Thyroid gland (tissue), 7 donors: Measurements from ENCODE around the genes ABRACL, GJE1, HIVEP2, AIG1 and PHACTR2.

DNA sequence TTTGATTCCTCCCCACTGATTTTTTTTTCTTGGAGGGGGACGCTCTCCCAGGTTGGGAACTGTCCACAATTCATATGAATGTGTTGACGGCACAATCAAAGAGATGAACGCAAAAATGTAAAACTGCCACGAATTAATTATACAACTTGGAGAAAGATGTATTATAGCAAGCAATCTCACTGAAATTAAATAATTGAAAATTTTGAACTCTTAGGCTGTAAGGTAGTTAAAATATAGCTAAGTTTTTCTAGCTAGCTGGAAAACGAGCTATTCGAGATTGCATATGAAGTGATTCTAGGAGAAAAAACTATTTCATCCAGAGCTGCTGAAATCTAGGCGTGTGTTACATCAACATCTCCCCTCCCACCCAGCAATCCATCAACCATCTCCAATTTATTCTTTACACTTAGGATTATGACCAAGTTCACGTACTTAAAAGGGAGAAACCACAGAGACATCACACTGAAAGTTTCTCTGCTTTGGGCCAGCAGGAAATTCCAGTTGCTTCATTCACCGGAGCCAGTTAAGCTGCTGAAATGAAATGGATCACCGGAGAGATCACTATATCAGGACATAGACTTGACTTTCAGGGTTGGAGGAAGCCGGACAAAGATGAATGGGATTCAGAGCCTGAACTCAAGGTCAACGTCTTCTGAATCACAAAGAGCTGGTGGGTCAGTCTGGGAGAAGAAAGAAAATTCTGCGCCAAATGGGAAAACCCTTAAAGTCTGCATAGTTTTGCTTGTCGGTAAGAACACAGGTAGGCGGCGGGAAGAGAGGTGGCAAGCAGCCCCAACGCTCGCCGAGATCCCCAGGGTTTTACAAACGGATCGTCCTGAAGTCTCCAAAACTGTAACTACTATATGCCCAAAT lies 82.1 kb upstream of the CCDC28A start:
- PRO-cap, 2 experiments: peak in 1 of 2 experiments; most common plus-strand start position 751 of the sequence (in 1)
- RAMPAGE, long total RNA, 5 experiments: no peak in any of the 5 experiments

DNA sequence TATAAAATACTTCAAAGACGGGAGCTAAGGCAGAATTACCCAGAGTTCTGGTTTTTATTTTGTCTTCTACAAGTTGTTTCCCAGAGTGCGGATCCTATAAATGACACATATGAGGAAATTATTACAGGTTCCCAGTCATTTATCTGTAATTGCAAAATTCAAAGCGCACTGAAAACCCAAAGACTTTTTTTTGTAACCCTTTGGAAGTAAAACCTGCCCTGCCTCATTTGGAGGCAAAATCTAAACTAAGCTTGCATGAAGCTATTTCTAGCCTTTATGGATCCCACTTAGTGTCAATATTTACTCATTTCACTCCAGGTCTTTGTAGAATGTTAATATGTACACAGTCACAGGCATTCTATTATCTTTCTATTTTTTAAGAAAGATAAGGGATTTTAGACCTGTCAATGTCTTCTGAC lies 988 bp upstream of the REPS1 start:
- PRO-cap, 2 experiments: no peak in any of the 2 experiments
- RAMPAGE, long total RNA, 5 experiments: no peak in any of the 5 experiments

DNA sequence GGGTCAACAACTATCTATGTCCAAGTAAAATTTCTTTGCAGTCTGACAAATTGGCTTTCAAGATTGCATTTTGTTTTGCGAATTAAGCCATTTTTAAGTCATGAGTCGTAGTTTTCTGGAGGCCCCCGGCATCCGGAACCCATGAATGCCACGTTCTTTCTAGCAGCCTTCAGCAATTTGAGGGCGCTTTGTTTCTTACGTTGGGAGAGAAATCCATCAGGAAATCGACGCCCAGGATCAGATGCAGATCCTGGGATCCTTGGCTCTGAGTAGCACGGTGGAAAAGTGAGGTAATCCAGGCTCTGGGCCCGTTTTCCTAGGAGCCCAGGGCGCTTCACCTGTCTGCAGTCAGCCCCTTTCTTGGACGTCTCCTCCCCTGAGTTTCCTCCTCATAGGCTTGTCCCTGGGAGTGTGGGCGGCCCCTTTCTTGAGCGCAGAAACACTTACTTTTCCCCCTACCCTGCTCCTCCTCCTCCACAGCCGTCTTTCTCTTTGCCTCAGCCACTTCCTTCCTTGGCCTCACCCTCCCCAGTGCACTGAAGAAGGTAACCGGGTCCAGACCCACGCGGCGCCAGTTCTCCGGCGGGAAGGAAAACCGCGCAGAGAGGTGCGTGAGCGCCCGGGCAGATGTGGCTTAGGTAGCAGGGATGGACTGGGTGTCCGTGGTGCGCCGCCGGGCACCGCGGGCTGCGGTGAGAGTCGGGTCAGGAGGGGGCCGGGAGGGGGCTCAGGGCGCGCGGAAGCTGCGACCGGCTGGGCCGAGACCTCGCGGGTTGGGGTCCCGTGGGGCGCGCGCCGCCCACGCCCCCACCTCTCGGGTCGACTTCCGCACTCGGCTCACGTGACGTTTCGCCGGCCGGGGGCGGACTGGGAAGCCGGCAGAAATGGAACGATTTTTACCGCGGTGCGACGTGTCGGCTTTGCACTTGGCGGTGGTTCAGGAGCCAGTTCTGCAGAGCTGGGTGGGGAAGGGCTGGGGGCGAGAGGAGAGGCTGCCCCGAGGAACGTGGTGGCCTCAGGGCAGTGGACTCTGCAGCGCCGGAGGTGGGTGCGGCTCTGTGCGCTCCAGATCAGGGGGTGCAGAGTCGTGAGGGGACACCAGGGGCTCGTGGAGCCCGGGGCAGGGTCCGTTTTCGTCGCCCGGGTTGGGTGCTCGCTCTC lies at the start of gene ABRACL:
ABRACL (plus strand) TSS at position 477 of the 1,161 bp plus-strand sequence.
- PRO-cap, 2 experiments: peak in 2 of 2 experiments; most common plus-strand start position 477 of the sequence (in 2); most common minus-strand start position 366 of the sequence (in 2)
- RAMPAGE, long total RNA, 5 experiments: start-site peak on the plus strand in 5 of 5 experiments, centred at positions 483 to 519 of the sequence, 11 to 1,359 reads per replicate

DNA sequence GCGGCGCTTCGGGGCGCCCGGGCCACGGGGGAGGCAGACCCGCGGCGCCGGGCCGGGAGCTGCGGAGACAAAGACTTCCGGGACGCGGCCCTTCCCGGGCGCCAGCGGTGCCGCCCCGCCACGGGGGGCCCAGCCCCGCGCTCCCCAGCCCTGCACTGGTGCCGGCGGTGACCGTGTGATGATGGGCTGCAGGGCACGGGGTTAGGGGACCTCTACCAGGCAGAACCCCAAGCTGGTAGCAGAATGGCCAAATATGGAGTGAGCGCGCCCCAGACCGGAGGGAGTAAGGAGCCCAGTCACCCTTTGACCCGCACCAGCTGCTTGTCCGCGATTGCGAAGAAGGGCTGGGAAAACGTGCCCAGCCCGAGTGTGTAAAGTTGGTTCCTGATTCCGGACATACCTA lies 886 bp downstream of the ABRACL start:
- PRO-cap, 2 experiments: peak in 1 of 2 experiments; most common plus-strand start position 366 of the sequence (in 1); most common minus-strand start position 285 of the sequence (in 1)
- RAMPAGE, long total RNA, 5 experiments: no peak in any of the 5 experiments

DNA sequence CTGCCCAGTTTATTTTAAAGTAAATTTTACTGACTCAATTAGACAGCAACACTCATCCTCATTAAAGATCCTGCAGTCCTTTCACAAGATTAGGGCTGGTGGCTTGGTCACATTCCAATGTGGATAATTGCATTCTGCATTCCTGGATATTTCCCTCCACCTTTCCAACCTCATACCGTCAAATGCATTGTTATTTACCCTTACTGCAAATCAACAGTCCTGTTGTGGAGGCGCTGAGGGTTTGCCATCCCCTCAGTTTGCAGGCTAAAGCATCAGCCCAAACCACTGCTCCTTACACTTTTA lies 5.4 kb downstream of the CITED2 start:
- PRO-cap, 2 experiments: no peak in any of the 2 experiments
- RAMPAGE, long total RNA, 5 experiments: no peak in any of the 5 experiments

DNA sequence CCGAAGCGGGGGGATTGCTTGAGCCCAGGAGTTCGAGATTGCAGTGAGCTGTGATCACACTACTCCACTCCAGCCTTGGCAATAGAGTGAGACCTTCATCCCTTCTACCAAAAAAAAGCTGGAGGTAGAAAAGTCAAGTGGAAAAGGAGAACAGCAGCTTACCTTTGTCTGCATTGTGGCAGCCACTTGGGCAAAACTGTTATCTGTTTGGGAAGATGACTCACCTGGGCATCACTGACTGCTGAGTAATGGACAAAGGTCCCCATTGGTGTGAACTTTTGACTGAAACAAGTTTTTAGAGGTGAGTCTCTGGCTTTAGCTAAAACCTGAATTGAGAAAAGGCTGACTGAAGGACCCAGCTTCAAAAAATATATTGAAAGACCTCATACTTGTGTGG lies 4.3 kb upstream of the CITED2 start:
- PRO-cap, 2 experiments: no peak in any of the 2 experiments
- RAMPAGE, long total RNA, 5 experiments: no peak in any of the 5 experiments

GRCh38 chr6:139472327-139473042 lies 98.0 kb upstream of the CITED2 start:
- PRO-cap, 2 experiments: peak in 1 of 2 experiments; most common plus-strand start chr6:139472843 (in 1)
- RAMPAGE, long total RNA, 5 experiments: no peak in any of the 5 experiments

- PRO-cap, 2 experiments: no peak in any of the 2 experiments
- RAMPAGE, long total RNA, 5 experiments: no peak in any of the 5 experiments
Measured at GRCh38 chr6:140314622-140315039, 940.2 kb upstream of the CITED2 start.

DNA sequence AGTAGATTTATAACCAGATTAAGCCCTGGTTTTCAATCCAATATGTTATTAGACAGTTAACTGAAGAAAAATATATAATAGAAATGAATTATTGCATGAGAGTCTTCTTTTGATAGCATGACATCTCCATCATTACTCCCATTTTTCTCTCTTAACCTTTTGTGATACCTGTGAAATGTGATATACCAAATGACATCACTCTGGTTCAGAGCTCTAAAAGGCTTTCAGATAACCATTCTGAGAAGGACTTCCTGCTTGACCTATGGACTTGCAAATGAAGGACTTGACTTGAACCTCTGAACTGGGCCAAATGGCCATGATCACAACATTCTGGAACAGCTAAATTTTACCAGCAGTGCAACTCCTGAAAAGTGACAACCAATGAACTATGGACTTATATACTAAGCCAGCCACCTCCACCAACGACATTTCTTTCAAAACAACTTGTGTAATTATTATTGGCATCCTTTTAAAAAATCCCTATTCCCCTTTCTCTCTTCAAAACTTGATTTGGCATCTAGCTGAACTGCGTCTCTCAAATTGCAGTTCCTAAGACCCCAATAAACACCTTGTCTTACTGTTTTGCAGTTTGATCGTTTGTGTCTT lies 1085.8 kb upstream of the CITED2 start:
- PRO-cap, 2 experiments: no peak in any of the 2 experiments
- RAMPAGE, long total RNA, 5 experiments: no peak in any of the 5 experiments

DNA sequence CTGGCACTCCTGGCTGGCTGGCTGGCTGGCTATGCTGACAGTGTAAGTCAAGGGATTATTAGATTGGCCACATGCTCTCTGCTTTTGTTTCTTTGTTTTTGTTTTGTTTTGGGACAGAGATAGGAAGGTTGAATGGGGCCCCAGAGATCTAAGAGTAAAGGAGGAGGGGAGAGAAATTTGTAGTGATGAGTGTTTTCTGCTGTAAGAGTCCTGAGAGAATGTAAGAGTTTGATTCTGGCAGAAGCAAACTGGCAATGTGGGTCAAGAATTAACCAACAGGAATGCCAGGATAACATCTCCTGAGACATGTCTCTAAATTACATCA lies at the start of gene GJE1:
GJE1 (plus strand) TSS at position 73 of the 325 bp plus-strand sequence.
- PRO-cap, 2 experiments: no peak in any of the 2 experiments
- RAMPAGE, long total RNA, 5 experiments: no peak in any of the 5 experiments

DNA sequence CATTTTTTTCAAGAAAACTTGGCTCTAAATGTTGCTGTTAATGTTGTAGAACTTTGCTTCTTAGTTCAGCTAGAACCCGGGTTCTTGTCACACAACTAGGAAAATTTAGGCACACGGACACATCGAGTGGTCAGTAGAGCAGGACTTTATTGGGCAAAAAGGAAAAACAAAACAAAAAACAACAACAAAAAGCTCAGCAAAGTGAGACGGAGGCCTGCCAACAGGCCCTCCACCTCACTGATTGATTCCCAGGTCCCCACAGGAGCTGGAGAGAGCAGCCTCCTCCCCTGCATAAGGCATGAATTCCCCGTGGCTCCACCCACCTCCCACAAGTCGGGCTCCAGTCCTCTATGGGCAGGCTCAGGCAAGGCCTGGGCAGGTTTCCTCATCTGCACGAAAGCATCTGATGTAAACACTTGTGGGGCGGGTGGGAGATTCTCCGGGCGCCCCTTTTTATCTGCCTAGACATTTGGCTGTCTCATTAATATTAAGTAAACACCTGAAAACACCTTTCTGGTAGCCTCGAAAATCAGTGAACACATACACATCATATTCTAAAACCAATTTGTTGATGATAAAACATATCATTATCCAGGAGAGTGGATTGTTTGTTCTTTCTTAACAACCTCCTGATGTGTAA lies 75.4 kb downstream of the ADGRG6 start:
- PRO-cap, 2 experiments: no peak in any of the 2 experiments
- RAMPAGE, long total RNA, 5 experiments: no peak in any of the 5 experiments

GRCh38 chr6:142696002-142696769 lies 248.8 kb downstream of the HIVEP2 start:
- PRO-cap, 2 experiments: no peak in any of the 2 experiments
- RAMPAGE, long total RNA, 5 experiments: no peak in any of the 5 experiments

DNA sequence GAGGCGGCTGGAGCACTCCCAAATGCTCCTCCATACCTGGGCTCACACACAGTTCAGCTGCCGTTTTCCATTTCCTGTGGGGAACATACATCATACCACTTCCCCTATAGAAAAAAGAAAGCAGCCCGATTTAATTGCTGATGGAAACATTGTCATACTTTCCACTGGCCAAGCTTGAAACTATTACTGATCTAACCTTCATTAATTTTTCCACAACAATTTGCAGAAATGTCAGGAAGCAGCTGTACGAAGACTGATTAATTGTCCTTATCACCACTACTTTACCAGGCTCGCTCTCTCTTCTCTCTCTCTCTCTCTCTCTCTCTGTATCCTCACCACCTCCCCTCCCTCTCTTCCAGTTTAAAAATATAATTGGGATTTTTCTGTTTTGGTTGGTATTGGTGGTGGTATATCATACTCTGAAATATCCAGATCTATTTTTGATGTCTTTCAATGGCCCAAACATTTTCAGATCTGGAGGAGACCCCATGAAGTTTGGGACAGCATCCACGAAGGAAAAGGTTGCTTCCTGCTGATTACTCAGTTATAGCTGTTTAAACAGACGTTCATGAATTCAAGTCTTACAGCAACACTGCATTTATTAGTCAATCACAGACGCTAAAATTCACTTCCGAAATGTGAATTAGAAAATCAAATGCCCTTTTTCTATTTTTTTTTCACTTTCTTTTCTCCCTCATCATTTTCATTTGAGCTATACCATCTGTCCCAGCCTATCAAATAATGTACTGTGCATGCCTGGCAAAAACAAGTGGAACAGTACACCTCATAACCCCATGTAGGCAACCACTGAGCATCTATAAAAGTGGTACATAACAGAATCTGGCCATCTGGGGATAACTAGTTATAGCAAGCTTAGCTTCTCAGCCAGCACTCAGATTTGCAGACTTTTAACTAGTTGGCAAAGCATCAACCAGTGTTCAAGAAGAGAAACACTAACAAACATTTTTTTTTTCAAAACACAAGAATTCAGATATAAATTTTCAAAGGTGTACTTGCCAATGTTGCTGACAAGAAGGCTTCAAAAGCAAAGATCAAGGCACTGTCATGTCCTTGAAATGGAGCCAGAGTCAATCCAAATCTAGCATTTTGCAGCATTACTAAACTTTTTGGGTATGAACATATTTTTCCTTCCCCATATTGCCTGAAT lies 124.6 kb downstream of the HIVEP2 start:
- PRO-cap, 2 experiments: no peak in any of the 2 experiments
- RAMPAGE, long total RNA, 5 experiments: no peak in any of the 5 experiments

DNA sequence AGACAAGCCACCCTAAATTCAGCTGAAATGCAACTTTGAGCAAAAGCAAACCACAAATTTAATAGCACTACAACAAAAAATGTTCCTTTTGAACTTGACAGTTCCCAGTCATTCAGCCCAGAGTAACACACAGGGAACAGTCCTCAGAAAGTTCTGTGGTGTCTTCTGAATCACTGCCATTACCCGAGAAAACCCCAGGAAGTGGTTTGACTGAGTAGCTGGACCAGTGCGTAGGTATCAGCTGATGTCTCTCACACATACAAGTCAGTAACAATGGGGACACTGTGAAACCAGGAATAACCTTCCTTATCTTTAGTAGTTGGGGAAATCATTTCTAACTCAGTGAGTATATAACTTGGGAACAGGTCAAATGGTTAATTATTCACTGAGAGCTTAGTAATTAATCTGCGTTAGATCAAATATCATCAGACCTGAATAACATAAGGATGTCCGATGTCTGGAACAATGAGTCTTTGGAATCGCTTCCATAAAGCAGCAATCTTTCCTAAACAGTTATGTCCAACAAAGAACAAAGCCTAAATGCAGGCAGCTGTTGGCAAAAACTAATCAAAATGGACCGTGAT lies 73.0 kb downstream of the HIVEP2 start:
- PRO-cap, 2 experiments: no peak in any of the 2 experiments
- RAMPAGE, long total RNA, 5 experiments: no peak in any of the 5 experiments

DNA sequence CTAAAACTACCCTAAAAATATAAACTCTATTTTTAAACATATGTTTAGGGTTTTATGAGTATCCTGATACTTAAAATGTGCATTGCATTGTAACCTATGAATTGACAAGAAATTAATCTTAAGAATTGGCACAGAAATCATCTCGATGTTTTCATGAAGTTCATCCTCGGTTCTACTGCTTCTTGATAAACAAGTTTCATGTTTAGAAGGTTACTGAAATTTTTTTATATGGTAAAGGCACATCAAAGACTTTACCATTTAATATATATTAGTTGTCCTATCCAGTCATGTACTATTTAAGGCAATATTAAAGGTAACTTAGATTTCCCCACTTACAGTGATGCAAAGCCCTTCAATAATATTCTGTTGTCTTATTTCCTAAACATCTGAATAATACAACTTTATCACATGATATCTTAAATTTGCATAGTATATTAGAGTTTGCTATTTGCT lies 16.7 kb downstream of the HIVEP2 start:
- PRO-cap, 2 experiments: no peak in any of the 2 experiments
- RAMPAGE, long total RNA, 5 experiments: no peak in any of the 5 experiments

- PRO-cap, 2 experiments: peak in 2 of 2 experiments; most common plus-strand start chr6:142945260 (in 2); most common minus-strand start chr6:142945173 (in 2)
- RAMPAGE, long total RNA, 5 experiments: no peak in any of the 5 experiments
Measured at GRCh38 chr6:142944991-142945323, at the start of gene HIVEP2. HIVEP2 (minus strand) TSS chr6:142945176.

- PRO-cap, 2 experiments: peak in 2 of 2 experiments; most common plus-strand start chr6:143060902 (in 2); most common minus-strand start chr6:143060733 (in 2)
- RAMPAGE, long total RNA, 5 experiments: start-site peak on the plus strand in 4 of 5 experiments, at chr6:143060867-143060927 at its widest, 76 to 1,120 reads per replicate; start-site peak on the minus strand in 3 of 5 experiments, at chr6:143060702-143060774 at its widest, 36 to 101 reads per replicate
Measured at GRCh38 chr6:143060620-143061295, at the start of gene AIG1. AIG1 (plus strand) TSS chr6:143060889.

DNA sequence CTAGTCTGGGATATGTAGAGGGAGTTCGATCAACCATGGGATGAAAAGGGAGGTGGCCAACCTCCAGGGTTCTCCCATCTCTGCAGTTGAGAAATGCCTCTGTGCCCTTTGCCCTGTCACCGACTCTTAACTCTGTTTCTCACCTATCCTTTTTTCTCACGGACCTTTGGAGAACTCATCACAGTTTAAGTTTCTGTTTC lies 498 bp downstream of the PEX3 start:
- PRO-cap, 2 experiments: no peak in any of the 2 experiments
- RAMPAGE, long total RNA, 5 experiments: no peak in any of the 5 experiments

- PRO-cap, 2 experiments: peak in 2 of 2 experiments; most common plus-strand start chr6:143594969 (in 1); most common minus-strand start chr6:143594838 (in 1)
- RAMPAGE, long total RNA, 5 experiments: no peak in any of the 5 experiments
Measured at GRCh38 chr6:143594538-143595214, 83.1 kb upstream of the PHACTR2 start.

DNA sequence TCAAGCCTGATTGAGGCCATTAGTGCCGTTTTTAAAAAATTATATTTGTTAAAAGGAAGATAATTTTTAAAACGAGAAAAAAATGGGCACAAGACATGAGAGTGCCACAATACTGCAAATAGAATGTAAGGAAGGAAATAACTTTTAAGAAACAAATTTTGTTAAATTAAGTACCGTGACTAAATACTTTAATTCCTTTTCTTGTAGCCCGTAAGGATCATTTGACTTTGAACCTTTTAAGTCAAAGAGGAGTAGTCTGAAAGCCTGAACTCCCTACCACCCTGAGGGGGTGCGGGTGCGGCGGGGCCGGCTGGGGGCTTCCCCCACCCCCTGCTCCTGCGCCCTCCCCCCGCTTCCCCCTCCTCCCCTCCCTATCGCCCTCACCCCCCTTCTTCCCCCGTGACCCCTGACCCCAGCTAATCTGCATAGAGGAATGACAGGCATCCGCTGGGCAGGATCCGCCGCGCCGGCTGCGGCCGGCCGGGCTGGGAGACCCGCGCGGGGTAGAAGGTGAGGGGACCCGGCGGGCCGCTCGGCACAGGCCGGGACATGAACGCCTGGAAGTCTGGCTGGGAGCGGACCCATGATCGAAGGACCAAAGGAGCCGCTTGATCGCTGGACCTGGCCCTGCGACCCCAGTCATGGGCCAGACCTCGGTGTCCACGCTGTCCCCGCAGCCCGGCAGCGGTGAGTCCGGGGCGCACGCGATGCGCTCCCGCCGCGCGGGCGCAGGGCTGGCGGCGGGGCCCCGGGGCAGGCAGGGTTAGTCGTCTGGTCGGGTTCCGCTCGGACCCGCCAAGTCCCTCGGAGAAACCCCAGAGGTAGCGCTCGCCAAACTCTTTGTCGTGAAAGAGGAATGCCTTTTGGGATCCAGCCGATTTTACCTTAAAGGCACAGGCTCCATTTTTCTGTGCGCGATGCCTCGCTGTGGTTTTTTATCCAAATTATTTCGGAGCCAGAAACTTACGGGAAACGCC lies at the start of gene PHACTR2:
PHACTR2 (plus strand) TSS at position 443 of the 977 bp plus-strand sequence.
- PRO-cap, 2 experiments: peak in 2 of 2 experiments; most common plus-strand start position 443 of the sequence (in 2); most common minus-strand start position 773 of the sequence (in 2)
- RAMPAGE, long total RNA, 5 experiments: start-site peak on the plus strand in 4 of 5 experiments, centred at positions 463 to 482 of the sequence, 1,877 to 12,535 reads per replicate